Peyer's patch (tissue), 4 donors: ENCODE results near the genes PKD1, TRAF7, CASKIN1, ATP6V0C, CLDN9 and TNFRSF12A.

GRCh38 chr16:2135608-2136593, at the start of gene PKD1:
Gene PKD1, minus strand, starts transcription at chr16:2135898.
- PRO-cap, result bidirectional peak, plus-strand start at chr16:2136157, minus-strand start at chr16:2135921; unidirectional peak, plus-strand start at chr16:2136329
- RAMPAGE, long total RNA, 4 experiments, result no peak in any of the 4 experiments

DNA sequence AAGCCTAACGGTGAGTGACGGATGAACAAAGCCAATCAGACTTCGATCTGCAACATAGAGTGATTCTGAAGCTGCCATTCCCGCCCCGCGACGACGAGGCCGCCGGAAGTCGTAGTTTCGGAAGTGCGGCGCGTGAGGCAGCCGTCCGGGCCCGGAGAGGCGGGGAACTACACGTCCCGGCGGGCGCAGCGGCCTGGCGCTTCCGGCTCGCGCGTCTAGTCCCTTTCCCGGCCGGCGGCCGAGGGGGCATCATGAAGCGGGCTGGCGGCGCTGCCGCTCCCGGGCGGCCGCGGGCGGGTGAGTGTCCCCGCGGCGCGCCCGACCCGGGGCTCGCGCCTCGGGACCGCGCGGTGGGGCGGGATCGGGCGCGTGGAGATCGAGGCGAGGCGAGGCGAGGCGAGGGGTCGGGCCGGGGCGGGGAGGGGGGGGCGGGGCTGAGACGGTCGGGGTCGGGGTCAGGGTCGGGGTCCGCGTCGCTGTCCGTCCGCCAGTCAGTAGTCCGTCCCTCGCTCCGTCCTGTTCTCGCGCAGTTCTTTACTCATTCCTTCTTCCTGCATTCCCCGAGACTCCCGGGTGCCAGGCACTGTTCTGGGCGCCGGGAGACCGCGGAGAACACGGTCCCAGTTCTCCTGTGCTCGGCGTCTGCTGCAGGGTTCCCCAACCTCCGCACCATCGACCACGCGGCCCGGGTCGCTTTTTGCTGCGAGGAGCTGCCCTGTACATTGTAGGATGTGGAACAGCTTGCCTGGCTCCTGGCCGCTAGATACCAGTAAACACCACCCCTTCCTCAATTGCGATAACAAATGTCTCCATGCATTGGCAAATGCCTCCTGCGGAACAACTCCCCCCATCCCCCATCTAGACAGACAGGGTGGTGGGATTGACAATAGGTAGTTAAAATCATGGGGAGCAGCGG, at the start of gene TRAF7:
Gene TRAF7 (plus strand): TSS at position 221 of the 916 bp plus-strand sequence.
- PRO-cap, result bidirectional peak, plus-strand start at position 249 of the sequence, minus-strand start outside the sequence; bidirectional peak, plus-strand start at position 583 of the sequence, minus-strand start at position 531 of the sequence
- RAMPAGE, long total RNA, 4 experiments, result start-site peak on the plus strand in 4 of 4 experiments, centred at positions 223 to 246 of the sequence, 25 to 424 reads per replicate

- PRO-cap, result bidirectional peak, plus-strand start at chr16:2163534, minus-strand start at chr16:2163418
- RAMPAGE, long total RNA, 4 experiments, result no peak in any of the 4 experiments
Measured at GRCh38 chr16:2162793-2163722, 7.5 kb downstream of the TRAF7 start.

DNA sequence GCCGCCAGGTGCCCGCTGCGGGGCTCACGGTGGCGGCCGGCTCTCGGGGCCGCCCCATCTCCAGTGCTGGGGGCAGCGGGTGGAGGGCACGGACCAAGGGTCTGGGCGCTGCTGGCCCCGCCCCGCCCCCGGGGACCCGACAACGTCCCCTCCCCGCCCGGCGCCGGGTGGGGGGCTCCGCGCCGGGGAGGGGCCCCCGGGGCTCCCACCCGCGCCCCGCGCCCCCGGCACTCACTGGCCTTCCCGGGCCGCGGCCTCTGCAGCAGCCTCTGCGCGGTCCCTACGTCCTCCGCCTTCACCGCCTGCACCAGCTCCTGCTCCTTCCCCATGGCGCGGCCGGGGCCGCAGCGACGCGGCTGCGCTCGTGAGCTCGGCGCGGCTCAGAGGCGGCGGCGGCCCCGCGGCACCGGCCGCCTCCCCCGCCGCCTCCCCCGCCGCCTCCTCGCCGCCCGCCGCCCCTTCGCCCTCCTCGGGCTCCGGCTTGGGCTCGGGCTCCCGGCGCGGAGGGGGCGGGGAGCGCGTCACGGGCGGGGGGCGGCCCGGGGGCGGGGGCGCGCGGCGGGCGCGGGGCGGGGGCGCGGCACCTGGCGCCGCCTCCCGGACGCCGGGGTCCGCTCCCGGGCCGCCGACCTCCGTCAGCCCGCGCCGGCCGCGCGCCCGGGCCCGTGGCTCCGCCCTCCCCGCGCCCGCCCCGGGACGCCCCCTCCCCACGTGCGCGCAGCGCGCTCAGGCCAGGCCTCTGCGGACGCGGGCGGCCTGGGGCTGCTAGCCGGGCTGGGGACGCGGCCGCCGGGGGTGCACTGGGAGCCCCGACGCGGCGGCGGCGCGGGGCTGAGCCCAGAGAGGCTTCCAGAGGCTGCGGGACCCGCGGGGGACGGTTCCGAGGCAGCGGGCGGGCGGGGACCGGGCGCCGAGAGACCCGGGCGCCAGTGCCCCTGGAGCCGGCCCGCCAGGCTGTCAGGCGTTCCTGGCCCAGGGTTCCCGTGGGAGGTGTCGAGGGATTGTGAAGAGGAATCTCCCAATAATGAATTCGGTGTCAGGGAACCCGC, at the start of gene CASKIN1:
Gene CASKIN1 (minus strand): TSS at position 502 of the 1,049 bp plus-strand sequence.
- PRO-cap, result no peak
- RAMPAGE, long total RNA, 4 experiments, result no peak in any of the 4 experiments

GRCh38 chr16:2242431-2243726, 6.6 kb downstream of the DNASE1L2 start:
- PRO-cap, result no peak
- RAMPAGE, long total RNA, 4 experiments, result no peak in any of the 4 experiments

- PRO-cap, result bidirectional peak, plus-strand start at chr16:2513972, minus-strand start at chr16:2513593
- RAMPAGE, long total RNA, 4 experiments, result start-site peak on the plus strand in 4 of 4 experiments, at chr16:2513929-2514178 at its widest, 12 to 56 reads per replicate
Measured at GRCh38 chr16:2513823-2514523, at the start of gene ATP6V0C. Gene ATP6V0C, plus strand, starts transcription at chr16:2513952.

GRCh38 chr16:2693107-2693677, 10.9 kb downstream of the KCTD5 start:
- PRO-cap, result no peak
- RAMPAGE, long total RNA, 4 experiments, result no peak in any of the 4 experiments

- PRO-cap, result no peak
- RAMPAGE, long total RNA, 4 experiments, result no peak in any of the 4 experiments
Measured at GRCh38 chr16:2784755-2785754, 2.3 kb downstream of the PRSS33 start.

DNA sequence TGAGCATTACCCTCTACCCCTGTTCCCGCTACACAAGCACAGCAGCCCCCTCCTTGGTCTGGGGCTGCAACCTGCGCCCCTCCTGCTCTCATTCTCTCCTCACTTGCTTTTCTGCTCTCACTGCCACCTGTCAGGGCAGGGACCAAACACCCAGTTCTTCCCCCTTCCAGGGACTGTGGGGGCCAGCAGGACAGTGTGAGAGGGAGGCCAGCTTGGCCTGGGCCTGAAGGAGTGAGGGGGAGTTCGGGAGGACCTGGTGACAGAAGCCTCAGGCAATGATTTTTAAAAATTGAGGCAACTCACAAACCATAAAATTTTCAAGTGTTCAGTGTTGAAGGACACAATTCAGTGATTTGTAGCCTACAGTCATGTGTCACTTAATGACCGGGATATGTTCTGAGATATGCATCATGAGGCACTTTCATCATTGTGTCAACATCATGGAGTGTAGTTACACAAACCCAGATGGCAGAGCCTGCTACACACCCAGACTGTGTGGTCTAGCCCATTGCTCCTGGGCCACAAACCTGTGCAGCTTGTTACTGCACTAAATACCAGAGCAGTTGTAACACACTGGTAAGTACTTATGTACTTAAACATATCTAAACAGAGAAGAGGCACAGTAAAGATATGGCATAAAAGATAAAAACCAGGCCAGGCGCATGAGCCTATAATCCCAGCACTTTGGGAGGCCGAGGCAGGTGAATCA, 1.5 kb downstream of the PRSS41 start:
- PRO-cap, result no peak
- RAMPAGE, long total RNA, 4 experiments, result no peak in any of the 4 experiments

GRCh38 chr16:2860844-2861700, 3.1 kb upstream of the PRSS22 start:
- PRO-cap, result no peak
- RAMPAGE, long total RNA, 4 experiments, result no peak in any of the 4 experiments

DNA sequence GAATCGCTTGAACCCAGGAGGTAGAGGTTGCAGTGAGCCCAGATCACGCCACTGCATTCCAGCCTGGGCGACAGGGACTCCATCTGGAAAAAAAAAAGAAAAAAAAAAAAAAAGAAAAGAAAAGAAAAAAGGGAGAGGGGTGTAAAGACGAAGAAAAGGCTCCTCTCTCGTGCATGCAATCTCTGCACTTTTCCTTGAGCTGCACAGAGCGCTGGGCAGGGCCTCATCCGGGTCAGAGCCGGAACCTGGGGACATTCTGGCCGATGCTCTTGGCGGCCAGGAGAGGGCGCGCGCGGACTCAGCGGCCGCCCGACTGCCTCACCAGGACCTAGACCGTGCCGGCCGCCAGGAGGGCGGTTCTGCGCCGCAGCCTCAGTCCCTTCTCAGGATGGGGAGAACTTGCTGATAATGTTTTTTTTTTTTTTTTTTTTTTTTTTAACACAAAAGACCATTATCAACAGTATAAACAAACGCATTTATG, 8.2 kb upstream of the FLYWCH2 start:
- PRO-cap, result unidirectional peak, minus-strand start at position 196 of the sequence
- RAMPAGE, long total RNA, 4 experiments, result no peak in any of the 4 experiments

DNA sequence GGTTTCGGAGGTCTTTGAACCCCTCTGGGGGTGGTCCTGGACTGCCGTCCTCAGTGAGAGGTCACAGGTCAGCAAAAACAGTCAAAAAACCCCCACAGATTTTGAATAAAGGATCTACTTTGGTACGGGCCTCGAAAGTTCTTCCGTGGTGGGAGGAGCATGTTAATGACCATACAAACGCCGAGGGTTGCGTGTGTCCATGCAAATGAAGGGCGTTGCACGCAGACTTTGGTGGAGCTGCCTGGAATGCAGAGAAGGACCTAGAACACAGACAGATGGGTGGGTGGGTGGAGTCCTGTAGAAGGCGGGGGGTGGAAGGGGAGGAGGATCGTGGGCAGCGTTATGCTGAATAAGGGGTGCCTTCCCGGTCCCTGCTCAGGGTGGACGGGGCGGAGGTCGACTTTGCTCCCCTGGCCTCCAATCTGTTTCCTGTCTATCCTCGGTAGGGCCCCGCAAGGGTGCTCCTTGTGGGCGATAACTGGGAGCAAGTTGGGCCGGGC, 842 bp upstream of the PAQR4 start:
- PRO-cap, result no peak
- RAMPAGE, long total RNA, 4 experiments, result no peak in any of the 4 experiments

GRCh38 chr16:3012112-3013443, at the start of gene CLDN9:
Gene CLDN9, plus strand, starts transcription at chr16:3012923.
- PRO-cap, result bidirectional peak, plus-strand start at chr16:3012923, minus-strand start at chr16:3012872
- RAMPAGE, long total RNA, 4 experiments, result no peak in any of the 4 experiments

- PRO-cap, result unidirectional peak, plus-strand start at chr16:3020374
- RAMPAGE, long total RNA, 4 experiments, result start-site peak on the plus strand in 4 of 4 experiments, at chr16:3020354-3020472 at its widest, 27 to 636 reads per replicate
Measured at GRCh38 chr16:3020111-3020640, at the start of gene TNFRSF12A. Gene TNFRSF12A, plus strand, starts transcription at chr16:3020368.

- PRO-cap, result no peak
- RAMPAGE, long total RNA, 4 experiments, result no peak in any of the 4 experiments
Measured at GRCh38 chr16:3026770-3027658, 3.2 kb downstream of the THOC6 start.

DNA sequence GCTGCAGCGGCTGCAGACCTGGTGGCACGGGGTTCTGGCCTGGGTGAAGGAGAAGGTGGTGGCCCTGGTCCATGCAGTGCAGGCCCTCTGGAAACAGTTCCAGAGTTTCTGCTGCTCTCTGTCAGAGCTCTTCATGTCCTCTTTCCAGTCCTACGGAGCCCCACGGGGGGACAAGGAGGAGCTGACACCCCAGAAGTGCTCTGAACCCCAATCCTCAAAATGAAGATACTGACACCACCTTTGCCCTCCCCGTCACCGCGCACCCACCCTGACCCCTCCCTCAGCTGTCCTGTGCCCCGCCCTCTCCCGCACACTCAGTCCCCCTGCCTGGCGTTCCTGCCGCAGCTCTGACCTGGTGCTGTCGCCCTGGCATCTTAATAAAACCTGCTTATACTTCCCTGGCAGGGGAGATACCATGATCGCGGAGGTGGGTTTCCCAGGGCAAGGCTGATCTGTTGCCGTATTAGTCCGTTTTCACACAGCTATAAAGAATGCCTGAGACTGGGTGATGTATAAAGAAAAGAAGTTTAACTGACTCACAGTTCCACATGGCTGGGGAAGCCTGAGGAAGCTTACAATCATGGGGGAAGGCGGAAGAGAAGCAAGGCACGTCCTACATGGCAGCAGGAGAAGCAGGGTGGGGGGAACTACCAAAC, 3.8 kb downstream of the IL32 start:
- PRO-cap, result no peak
- RAMPAGE, long total RNA, 4 experiments, result no peak in any of the 4 experiments

GRCh38 chr16:3101101-3101878, 2.2 kb upstream of the ZSCAN10 start:
- PRO-cap, result no peak
- RAMPAGE, long total RNA, 4 experiments, result no peak in any of the 4 experiments

GRCh38 chr16:3112972-3113641, 721 bp downstream of the ZNF205 start:
- PRO-cap, result no peak
- RAMPAGE, long total RNA, 4 experiments, result no peak in any of the 4 experiments

DNA sequence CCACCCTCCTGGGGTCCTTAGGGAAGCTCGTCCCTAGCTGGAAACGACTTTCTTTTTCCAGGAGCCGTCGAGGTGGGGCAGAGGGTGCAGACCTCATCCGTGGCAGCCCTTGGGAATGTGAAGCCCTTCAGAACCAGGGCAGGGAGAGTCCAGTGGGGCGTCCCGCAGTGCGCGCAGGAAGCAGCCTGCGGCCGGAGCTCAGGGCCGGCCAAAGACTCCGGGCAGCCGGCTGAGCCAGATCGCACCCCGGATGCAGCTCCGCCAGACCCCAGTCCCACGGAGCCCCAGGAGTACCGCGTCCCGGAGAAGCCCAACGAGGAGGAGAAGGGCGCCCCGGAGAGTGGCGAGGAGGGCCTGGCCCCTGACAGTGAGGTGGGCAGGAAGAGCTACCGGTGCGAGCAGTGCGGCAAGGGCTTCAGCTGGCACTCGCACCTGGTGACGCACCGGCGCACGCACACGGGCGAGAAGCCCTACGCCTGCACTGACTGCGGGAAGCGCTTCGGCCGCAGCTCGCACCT, 6.9 kb downstream of the ZNF205 start:
- PRO-cap, result no peak
- RAMPAGE, long total RNA, 4 experiments, result no peak in any of the 4 experiments

DNA sequence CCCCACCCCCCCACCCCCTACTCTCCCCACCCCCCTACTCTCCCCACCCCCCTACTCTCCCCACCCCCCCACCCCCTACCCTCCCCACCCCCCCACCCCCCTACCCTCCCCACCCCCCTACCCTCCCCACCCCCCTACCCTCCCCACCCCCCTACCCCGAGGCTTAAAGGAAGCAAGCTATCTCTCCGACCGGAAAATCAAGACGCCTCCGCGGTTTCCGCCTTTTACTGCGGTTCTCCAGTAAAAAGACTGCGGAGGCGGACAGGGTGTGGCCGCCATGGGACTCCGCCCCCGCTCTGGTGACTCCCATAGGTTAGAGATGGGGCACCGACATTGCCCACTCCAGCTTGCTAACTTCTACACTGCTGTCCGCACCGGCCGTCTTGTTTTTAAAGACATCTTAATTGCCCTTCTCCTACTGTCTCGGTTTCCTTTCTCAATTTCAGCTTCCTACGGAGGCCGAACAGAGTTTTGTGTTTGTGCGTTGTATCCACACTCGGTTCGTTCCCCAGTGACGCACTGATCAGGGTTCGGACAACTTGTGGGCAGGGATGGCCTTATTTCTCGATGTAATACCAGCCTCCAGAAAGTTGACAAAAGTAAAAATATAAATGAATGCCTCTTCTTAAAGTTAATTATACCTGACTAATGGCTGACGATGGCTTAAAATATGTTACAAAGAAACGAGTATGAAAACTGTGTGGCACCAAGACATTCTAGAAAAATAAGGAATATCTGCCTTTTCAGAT, 994 bp upstream of the ZNF200 start:
- PRO-cap, result no peak
- RAMPAGE, long total RNA, 4 experiments, result no peak in any of the 4 experiments